Neural progenitor cell (in vitro differentiated cells): ENCODE data around the genes CIR1, GPR155, WIPF1, ATP5MC3, HOXD8, MTX2 and NFE2L2.

GRCh38 chr2:174395105-174396063 lies at the start of gene CIR1:
Gene CIR1, minus strand, starts transcription at chr2:174395712.
- RAMPAGE, long total RNA: start-site peak on the plus strand at chr2:174395729-174395794, 27 and 25 reads in 2 replicates

- RAMPAGE, long total RNA: no peak
These were observed at the start of gene GPR155 for GRCh38 chr2:174486503-174487538. Gene GPR155, minus strand, starts transcription at chr2:174487029.

- RAMPAGE, long total RNA: no peak
These were observed at the start of gene WIPF1 for GRCh38 chr2:174597507-174598100. Gene WIPF1, minus strand, starts transcription at chr2:174597804.

DNA sequence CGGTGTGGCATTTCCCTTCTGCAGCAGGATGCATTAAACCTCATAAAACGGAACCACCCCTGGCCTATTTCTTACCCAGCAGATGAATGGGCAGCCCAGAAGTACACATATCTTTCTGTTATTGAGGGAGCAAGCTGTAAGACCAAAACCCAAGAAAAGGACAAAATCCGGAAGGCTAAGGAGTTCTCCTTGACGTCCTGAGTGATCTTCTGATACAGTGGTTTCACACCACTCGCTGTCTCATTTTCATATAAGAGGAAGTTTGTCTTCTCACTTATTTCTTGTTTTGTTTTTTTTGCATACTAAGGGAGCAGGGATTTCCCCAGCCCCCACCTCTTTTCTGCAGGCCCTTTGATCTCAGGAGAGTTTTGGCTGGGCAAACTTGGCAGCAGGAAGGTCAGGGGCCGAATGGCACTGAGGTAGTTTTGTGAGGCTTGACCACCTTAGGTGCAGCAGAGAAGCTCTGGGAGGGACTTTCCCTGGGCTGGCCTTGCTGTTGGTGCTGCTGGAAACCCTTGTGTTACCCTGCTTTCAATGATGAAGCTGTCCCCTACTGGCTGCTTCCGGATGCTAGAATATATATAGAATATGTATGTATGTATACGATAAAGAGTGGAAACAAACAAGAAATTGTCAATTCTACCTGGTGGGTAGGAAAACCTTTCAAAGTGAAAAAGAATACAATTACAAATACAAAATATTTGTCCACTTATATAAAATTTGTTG lies 13.3 kb downstream of the CHRNA1 start:
- RAMPAGE, long total RNA: no peak

DNA sequence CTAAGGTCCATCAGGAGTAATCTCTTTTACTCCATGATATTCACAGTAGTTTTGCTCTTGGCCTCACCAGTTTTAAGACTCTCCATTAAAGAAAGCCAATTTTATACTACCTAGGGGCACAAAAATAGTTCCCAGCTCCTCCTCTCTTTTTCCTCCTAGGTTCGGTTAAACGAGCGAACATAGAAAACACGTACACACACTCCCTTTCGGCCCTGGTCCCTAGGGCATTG lies 1.0 kb downstream of the ATF2 start:
- RAMPAGE, long total RNA: no peak

- RAMPAGE, long total RNA: no peak
These were observed 893 bp downstream of the ATP5MC3 start for GRCh38 chr2:175180508-175181125.

GRCh38 chr2:175181126-175182017 lies at the start of gene ATP5MC3:
Gene ATP5MC3, minus strand, starts transcription at chr2:175181710.
- RAMPAGE, long total RNA: start-site peak on the minus strand at chr2:175181663-175181711, 211 and 294 reads in 2 replicates

DNA sequence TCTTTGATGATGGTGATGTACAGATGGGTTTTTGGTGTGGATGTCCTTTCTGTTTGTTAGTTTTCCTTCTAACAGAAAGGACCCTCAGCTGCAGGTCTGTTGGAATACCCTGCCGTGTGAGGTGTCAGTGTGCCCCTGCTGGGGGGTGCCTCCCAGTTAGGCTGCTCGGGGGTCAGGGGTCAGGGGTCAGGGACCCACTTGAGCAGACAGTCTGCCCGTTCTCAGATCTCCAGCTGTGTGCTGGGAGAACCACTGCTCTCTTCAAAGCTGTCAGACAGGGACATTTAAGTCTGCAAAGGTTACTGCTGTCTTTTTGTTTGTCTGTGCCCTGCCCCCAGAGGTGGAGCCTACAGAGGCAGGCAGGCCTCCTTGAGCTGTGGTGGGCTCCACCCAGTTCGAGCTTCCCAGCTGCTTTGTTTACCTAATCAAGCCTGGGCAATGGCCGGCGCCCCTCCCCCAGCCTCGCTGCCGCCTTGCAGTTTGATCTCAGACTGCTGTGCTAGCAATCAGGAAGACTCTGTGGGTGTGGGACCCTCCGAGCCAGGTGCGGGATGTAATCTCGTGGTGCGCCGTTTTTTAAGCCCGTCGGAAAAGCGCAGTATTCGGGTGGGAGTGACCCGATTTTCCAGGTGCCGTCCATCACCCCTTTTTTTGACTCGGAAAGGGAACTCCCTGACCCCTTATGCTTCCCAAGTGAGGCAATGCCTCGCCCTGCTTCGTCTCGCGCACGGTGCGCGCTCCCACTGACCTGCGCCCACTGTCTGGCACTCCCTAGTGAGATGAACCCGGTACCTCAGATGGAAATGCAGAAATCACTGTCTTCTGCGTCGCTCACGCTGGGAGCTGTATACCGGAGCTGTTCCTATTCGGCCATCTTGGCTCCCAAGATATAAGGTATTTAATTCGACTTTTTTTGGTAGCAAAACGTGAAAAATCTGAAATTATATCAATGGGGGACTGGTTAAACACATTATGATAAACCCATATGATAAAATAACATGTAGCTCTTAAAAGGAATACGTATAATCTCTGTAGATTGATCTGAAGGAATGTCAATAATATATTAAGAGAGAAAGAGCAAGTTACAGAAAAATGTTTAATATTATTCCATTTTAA lies 408.0 kb downstream of the LNPK start:
- RAMPAGE, long total RNA: no peak

- RAMPAGE, long total RNA: no peak
These were observed 31.8 kb downstream of the LNPK start for GRCh38 chr2:175970045-175970852.

GRCh38 chr2:176128679-176129827 lies at the start of gene HOXD8:
Gene HOXD8, plus strand, starts transcription at chr2:176129705.
- RAMPAGE, long total RNA: no peak

DNA sequence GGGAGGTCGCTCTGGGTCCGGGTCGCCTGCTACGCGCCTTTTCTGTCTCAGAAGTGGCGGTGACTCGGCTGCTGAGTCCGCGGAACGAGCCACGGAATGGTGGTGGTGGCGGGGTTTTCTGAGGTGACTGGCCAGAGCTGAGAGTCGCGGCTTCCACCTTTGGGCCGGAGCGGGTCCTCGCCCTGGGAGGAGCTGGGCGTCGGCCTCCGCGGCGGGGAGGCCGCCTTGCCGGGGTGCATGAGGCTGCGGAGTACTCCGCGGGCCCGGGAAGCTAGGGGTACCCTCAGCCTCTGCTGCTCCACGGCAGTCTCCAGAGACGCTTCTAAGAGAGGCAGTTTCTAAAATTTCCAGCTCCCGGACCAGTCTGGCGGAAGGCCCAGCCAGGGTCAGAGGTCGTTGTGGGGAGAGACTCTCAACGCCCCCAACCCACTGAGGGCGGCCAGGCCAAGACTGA lies 2.9 kb downstream of the HOXD3 start:
- RAMPAGE, long total RNA: no peak

GRCh38 chr2:176269076-176270522 lies at the start of gene MTX2:
Gene MTX2, plus strand, starts transcription at chr2:176269442.
- RAMPAGE, long total RNA: no peak

GRCh38 chr2:176495135-176495564 lies 225.9 kb downstream of the MTX2 start:
- RAMPAGE, long total RNA: no peak

GRCh38 chr2:177228511-177229301 lies 16.1 kb downstream of the HNRNPA3 start:
- RAMPAGE, long total RNA: no peak

GRCh38 chr2:177247891-177248487 lies 16.5 kb downstream of the NFE2L2 start:
- RAMPAGE, long total RNA: no peak

DNA sequence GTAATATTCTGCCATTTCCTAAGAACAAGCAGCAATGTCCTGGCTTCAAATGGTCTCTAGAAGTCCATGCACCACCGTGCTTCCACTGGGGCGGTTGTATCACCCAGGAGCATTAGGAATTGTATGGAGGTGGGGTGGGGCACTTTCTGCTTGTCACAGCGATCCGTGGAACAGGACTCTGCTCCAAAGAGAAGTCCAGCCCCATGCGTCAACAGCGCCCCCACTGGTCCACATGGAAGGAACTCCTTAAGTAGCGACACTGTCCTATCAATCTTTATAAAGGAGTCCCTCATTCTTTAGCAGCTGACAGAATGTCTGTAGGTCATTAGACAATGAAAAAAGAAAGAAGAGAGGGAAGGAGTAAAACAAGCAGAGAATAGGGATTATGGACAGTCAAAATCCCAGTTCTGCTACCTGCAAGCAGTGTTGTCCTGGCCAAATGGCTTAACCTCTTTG lies 10.1 kb downstream of the NFE2L2 start:
- RAMPAGE, long total RNA: no peak

GRCh38 chr2:177260128-177260891 lies 4.2 kb downstream of the NFE2L2 start:
- RAMPAGE, long total RNA: no peak

GRCh38 chr2:177264488-177265764 lies at the start of gene NFE2L2:
Gene NFE2L2, minus strand, starts transcription at chr2:177264727.
- RAMPAGE, long total RNA: no peak

- RAMPAGE, long total RNA: no peak
These were observed 17.5 kb upstream of the NFE2L2 start for GRCh38 chr2:177281828-177282543.

DNA sequence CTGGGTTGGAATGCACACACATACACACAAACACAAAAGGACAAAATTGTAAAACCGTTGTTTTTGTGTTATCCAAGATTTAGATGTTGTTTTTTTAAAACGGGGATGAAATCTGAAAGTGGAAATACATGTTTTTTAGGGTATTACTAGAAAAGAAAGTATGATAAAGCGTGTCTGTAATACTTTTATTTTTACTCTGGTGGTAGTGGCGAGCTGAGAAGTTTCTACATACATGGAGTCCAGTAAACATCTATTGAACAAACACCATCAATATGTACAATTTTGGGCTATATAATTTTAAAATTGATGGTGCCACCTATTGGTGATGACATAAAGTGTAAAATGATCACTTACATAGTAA lies 31.4 kb upstream of the NFE2L2 start:
- RAMPAGE, long total RNA: no peak